Parietal lobe (tissue), 2 donors: ENCODE results near the genes ZNF676 and ZNF492.

- RAMPAGE, long total RNA = no peak
These were observed 590 bp downstream of the ZNF430 start for GRCh38 chr19:21020828-21021665.

- RAMPAGE, long total RNA = no peak
These were observed 1.8 kb downstream of the ZNF714 start for GRCh38 chr19:21083774-21084194.

DNA sequence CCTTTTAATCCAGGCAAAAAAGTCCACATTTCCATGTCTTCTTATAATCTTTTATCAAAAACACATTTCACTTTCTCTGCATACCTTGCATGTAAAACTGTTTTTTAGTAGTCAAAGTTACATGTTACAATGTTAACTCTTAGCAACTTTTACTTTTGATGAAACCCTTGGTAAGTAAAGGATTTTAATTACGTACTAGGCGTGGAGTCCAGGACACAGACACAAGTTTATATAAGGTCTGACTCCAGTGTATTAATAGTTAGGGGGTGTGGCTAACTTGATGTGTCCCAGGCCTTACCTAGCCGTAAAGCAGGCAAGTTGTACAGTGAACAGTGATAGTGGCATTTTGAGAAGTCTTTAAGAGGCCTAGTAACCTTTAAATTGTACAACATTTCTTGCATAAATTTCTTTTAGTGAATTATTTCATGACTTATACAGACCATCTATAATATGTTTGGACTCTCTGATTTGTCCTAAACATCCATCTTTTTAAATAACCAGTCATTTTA, 5.8 kb downstream of the ZNF714 start:
- RAMPAGE, long total RNA = no peak

DNA sequence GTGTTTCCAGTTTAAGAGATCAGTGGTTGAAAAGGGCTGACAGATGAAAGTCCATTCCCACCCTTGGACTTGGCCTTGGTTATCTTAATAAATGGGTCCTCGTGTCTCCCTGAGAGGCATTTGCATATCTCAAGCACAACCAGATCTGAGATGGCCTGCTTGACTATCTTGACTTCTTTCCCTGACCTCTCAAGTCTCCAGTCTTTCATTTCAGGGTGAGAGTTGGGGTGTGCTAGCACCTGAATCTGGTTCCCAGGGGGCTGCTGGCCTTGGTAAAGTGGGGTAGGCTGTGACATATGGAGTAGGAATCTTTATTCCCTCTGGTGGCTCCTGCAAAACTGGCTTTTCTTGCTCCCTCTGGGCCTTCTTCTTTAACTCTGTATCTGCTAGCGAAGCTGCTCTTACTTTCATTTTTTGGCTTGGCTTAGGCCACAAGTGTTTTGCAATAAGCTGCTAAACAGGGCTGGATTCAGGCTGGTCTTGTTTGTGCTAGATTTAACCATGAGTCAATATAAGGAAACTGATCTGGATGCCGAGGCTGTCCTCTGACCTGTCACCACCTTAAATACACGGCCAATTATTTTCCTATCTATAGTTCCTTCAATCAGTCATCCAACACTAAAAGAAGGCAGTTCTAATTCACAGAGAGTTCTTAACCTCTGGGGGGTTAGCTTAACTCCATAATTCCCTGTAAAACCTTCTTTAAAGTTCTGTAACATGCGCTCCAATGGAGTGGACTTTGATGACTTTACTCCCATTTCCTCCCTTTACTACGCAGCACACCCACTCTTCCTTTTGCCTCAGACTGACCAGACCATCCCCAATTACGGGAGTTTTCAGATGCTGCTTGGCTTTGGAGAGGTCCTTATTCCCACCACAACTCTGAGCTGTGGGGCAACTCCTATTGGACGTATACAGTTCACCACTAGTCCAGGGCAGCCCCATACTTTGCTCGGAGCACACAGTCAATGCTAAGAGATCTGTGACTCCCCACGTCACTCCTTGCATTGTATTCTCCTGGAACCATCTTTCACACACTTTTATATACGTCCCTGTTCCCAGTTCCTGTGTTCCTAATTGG, 42.5 kb downstream of the ZNF493 start:
- RAMPAGE, long total RNA = no peak

- RAMPAGE, long total RNA = no peak
These were observed 58.2 kb downstream of the ZNF100 start for GRCh38 chr19:21709193-21709629.

- RAMPAGE, long total RNA = no peak
These were observed 15.7 kb upstream of the ZNF43 start for GRCh38 chr19:21851261-21852496.

DNA sequence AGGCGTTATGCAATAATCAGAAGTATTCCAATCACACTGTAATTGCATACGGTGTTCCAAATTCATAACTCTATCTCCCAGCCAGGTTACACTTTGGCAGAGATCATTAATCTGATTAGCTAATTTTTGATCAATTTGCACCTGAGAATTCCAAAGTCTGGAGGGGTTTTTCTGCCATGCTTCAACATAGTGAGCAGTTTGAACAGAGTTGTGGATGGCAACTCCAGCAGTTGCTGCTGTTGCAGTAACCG, 45.6 kb upstream of the ZNF43 start:
- RAMPAGE, long total RNA = no peak

DNA sequence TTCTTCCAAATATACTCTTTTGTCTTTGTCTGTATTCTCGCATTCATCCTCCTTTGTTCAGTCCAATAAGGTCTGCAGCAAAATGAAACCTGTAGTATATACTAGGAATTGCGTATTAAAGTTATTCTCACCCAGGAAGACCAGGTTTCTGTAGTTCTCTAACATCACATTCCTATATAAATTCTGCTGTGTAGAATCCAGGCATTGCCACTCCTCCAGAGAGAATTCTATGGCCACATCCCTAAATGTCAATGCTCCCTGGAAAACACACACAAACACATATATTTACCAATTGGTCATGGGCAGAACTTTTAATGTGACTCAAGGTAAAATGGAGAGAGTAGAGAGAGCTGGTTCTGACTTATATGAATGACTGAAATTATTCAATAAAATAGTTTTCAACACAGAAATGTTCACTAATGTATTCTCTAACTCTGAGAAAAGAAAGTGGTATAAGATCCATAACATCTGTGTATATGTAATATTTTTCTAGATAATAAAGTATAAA, at the start of gene ZNF676:
ZNF676 (minus strand) TSS at position 483 of the 508 bp plus-strand sequence.
- RAMPAGE, long total RNA = no peak

- RAMPAGE, long total RNA = no peak
These were observed 5.1 kb upstream of the ZNF98 start for GRCh38 chr19:22427388-22427581.

GRCh38 chr19:22518131-22518615, 96.0 kb upstream of the ZNF98 start:
- RAMPAGE, long total RNA = no peak

GRCh38 chr19:22532970-22533298, 101.2 kb upstream of the ZNF492 start:
- RAMPAGE, long total RNA = no peak

- RAMPAGE, long total RNA = no peak
These were observed at the start of gene ZNF492 for GRCh38 chr19:22633897-22634465. TSS of gene ZNF492 (plus strand) at chr19:22634324.

DNA sequence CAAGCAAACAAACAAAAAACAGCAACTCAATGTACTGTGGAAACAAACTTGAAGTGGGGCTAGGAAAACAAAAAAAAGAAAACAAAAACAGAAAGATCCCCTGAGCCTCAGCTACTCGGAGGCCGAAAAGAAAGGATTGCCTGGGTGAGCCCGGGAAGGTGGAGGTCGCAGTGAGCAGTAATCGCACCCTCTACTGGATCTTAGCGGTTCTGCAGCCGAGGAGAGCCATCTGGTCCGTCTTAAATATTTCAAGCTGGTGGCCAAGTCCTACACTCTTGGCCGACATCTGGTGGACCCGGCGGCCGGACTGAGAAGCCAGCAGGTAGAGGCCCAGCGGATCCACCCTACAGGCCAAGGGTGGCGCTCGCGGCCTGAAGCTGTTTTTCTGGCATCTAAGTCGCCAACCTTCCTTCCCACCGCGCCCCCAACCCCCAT, 46.6 kb upstream of the ZNF730 start:
- RAMPAGE, long total RNA = no peak

DNA sequence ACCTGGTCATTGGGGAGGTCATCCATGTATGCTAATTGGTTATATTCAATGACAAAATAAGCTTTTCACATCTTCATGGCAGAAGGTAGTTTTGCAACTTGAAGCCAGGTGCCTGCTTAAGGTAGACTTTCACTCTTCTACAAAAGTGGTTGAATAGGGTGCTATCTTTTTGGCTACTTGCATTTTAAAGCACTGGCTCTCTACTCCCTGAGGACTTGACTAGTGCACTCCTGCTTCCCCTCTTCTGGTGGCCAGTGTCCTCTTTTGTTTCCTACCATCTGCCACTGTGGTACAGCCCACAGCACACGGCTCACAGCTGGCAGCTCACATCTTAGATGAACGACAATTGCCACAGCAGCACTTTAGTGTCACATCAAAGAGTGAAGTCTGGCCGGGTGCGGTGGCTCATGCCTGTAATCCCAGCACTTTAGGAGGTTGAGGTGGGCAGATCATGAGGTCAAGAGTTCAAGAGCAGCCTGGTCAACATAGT, 15.6 kb downstream of the ZNF91 start:
- RAMPAGE, long total RNA = no peak

GRCh38 chr19:24019319-24019771, 67.6 kb upstream of the ZNF254 start:
- RAMPAGE, long total RNA = no peak

DNA sequence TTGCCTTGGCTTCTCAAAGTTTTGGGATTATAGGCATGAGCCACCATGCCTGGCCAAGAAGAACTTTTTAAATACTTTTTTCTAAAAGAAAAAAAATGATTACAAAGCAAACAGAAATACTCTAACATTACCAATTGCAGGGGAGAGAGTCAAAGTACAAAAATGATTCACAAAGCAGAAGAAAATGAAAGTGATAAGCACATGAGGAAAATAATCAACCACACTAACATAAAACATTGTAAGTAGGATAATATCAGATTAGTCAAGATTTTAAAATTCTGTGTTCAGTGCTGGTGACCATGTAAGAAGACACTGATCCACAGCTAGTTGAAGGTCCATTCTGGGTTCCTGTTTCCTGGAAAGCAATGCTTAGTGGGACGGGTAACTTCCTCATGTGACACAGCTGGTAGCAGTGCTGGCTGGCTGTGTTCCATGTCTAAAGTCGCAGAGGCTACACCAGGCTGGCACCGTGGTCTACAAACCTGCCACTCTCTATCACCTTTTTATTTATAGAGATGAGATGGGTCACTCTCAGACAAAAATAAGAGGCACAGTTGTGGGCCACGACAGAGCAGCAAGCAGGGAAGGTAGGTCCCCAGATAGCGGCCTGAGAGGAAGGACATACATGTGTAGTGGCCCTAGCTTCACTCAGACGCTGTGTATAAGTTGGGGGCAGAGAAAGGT, 731.9 kb downstream of the UQCRFS1 start:
- RAMPAGE, long total RNA = no peak

DNA sequence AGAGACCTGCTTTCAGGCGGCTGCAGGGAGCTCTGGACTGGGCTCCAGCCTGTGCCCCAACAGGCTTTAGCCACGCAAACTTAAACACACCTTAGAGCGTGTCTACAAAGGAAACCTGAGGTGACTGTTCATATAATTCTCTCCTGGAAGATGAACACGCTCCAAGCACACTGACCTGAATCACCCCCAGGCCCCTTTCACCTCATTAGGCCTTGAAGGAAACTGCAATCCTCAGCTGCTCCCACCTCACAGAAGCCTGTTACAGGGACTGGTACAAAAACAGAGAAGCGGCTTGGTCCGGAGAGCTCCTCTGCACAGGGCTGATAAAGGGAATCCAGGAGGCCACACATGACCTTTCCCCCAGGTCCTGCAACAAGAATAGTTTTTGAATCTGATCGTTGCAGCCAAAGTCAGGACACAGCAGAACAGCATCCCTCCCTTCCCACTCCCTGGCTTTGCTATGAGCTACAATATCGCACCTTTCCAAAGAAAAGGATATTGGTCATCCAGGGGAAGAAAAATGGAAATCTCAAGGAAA, 666.8 kb downstream of the UQCRFS1 start:
- RAMPAGE, long total RNA = no peak

- RAMPAGE, long total RNA = no peak
These were observed 641.1 kb downstream of the UQCRFS1 start for GRCh38 chr19:28571871-28572196.

DNA sequence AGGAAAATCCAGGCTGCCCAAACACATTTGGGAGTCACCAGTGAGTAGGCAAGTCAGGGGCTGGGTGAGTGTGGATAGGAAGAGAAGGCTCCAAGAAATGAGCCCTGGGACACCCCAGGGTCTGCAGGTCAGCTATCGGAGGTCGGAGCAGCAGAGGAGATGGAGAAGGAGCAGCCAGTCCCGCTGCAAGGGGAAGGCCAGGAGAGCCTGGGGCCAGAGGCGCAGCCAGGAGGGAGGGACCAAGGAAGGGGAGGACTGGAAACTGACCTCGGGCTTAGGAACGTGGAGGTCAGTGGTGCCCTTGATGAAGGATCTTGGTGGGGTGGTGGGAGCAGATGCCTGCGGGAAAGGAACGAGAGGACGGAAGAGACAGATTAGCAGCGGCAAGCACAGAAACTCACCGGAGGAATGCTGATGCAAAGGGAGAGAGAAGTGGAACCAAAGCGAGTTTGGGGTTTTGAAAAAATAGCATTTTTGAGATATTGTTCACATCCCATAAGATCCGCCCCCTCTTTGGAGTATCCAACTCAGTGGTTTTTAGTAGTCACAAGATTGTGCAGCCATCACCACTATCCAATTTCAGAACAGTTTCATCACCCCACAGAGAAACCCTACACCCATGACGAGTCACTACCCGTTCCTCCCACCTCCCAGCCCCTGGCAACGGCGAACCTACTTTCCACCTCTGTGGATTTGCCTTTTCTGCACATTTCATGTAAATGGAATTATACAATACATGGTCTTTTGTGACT, 22.1 kb downstream of the PLEKHF1 start:
- RAMPAGE, long total RNA = no peak

DNA sequence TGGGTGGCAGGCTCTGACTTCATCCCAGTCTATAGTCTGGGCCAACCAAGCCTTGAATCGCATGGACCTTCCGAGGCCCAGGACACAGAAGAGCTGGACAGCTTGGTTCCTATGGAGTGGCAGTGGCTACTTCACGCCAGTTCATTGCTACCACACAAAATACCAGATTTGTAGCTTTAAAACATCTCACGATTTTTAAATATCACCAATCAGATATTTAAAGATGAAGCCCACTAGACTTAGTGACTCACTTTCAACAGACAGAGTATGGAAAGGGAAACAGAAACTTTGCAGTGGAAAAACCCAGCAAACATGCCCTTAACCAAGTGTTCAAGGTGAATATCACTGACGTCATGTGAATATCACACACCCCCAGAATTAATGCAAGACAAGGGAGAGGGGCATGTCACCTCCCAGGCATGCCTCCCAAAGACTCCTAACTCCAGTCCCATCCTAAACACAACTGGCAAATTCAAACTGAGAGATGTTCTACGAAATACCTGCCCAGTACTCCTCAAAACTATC, 10.2 kb downstream of the C19orf12 start:
- RAMPAGE, long total RNA = no peak